ENCODE results near the genes OR1N1, OR1Q1 and OR1L1.

DNA sequence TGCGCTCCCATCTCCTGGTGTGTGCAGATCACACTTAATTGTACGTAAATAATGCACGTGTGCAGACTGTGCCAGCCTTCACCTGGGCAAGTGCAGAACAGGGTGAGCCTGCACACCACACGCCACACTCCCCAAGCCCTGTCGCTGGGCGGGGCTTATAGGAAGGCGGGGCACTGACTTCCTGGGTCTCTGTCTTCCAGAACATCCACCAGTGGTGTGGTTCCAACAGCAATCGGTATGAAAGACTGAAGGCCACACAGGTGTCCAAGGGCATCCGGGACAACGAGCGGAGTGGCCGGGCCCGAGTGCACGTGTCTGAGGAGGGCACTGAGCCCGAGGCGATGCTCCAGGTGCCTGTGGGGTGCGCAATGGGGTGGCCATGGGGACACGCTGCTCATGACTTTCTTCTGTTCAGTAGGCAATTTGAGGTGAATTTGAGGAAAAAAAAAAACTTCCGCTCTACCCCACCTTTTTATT, 44.2 kb downstream of the GSN start:
- PRO-cap = no peak

DNA sequence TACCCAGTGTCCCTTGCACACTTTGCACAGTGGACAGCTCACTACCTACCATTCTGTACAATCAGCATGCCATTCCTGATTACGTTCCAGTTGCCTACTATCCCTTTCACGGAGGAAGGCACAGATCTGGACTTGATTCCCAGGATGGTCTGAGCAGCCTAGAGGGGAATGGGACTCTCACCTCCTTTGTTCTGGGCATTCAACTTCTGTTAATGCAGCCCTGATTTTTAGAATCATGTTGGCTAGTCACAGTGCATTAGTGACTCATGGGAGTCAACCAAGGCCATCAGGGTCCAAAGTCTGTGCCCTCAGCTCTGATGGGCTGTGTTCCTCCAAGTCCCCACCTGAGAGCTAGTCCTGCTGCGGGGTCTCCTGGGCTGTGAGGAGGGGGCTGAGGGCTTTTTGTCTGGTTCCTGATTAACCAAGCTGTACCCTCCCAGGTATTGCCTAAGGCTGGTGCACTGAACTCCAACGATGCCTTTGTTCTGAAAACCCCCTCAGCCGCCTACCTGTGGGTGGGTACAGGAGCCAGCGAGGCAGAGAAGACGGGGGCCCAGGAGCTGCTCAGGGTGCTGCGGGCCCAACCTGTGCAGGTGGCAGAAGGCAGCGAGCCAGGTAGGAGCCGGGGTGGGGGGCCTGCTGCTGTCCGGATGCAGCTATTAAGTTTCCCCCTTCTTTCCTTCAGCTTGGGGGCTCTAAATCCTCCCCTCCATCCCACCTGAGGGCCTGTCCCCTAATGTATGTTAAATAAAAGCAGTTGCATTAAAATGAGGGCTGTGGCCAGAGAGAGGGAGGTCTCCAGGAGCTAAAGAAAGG, 43.0 kb downstream of the STOM start:
- PRO-cap = no peak

GRCh38 chr9:121474172-121474629, 25.4 kb downstream of the GGTA1 start:
- PRO-cap = no peak

DNA sequence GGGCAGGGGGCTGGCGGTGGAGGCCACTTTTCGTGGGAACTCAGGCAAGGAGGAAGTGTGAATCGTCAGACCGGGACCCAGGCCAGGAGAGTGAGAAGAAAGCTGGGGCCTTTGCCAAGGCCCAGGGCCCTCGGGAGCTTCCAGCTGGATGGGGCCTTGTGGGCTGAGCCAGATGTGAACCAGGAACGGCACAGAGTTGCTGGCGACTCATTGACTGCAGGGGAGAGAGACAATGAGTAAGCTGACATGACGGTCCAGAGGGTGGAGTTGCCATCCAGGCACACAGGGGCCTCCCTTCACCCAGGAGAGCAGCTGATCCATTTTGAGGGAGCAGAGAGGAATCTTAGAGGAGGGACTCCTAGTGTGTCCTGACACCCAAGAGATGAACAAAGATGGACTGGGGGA, 30.1 kb upstream of the GGTA1 start:
- PRO-cap = no peak

DNA sequence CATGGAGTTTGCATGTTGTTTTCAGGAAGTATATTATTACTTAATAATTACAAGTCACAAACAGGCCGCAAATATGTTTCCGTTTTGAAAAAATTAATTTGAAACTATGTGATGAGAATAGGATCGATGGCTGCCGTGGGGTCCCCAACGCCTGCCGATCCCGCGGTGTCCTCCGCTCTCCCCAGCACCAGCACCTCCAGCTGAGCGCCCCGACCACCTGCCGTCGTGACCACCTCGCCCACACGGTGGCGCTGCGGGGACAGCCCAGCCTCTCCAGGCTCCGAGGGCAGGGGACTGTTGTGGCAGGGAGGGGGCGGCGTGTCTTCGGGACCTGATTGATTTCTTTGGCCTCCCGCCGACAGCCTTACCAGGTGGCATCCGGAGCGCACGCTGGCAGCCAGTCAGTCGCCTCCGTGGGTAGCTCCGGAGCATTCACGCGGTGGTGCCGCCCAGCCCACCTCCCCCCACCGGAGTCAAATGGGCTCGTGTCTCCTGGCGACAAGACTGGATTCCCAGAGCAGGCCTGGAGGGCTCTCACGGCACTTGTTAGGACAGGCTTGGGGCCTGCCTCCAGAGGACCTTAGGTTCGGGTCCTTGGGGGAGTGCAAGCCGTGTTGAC, 50.9 kb upstream of the GGTA1 start:
- PRO-cap = no peak

DNA sequence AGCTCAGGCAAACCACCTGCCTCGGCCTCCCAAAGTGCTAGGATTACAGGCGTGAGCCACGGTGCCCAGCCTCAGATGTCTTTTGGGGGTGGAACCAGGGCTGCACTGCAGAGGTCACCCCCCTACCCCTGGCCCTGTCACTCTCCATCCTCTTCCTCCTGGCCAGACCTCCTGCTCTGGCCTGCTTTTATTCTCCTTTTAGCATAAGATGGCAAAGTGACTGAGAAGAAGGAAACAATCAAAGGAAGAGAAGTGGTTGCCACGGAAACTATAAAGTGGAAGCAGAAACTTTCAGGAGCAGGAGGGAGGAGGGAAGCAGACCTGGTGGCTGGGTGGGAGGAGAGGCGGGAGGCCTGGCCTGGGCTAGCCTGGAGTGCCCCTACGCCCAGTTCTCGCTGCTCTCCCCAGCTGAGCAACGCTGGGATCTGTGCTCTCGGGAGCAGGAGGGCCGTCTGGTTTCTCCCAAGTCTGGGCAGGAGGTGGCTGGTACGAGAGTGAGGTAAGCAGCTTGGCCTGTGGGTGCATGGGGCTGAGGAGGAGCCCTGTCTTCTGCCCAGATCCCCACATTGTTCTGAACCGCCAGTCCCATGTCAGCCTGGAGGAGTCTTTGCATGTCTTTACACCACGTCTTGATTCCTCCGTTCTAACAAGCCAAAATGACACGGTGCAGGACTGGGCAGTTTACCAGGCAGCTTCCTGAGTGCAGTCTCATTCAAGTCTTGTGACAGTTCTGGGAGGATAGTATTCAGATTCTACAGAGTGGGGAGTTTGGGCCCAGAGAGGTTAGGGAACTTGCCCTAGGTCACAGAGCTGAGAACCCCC, 15.1 kb upstream of the DAB2IP start:
- PRO-cap = no peak

- PRO-cap = no peak
These were observed 87.5 kb downstream of the DAB2IP start for GRCh38 chr9:121738702-121739611.

- PRO-cap = unidirectional peak, plus-strand start at chr9:121884799
These were observed 208.5 kb downstream of the TTLL11 start for GRCh38 chr9:121884686-121884896.

DNA sequence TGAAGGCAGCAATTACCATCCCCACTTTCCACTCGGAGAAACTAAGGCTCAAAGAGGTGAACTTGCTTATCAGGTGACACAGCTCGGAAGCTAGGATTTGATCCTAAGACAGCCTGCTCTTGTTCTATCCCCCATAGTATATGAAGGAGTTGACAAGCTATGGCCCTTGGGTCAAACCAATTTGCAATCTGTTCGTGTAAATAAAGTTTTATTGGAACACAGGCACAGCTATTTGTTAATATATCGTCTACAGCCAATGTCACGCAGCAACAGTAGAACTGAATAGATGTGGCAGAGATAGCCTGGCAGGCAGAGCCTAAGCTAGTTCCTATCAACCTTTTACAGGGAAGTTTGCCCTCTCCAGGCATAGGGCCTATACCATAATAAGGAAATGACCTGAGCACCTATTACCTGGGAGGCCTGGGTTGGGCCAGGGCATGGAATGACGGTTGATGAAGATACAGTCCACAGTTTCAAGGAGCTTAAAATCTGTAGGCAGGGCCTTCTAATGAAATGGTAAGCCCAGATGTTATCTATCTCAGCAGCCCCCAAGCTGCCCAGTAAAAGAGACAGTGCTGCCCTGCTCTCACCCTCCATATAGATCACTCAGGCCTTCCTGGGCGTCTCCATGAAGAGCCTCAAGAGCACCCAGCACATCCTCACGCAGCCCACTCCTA, 179.0 kb downstream of the TTLL11 start:
- PRO-cap = bidirectional peak, plus-strand start at position 438 of the sequence, minus-strand start at position 277 of the sequence

- PRO-cap = no peak
These were observed 77.8 kb downstream of the TTLL11 start for GRCh38 chr9:122015304-122015669.

GRCh38 chr9:122115857-122116633, 22.9 kb upstream of the TTLL11 start:
- PRO-cap = no peak

- PRO-cap = unidirectional peak, minus-strand start at chr9:122214056
These were observed 15.0 kb downstream of the LHX6 start for GRCh38 chr9:122213335-122214599.

GRCh38 chr9:122291488-122292078, 26.9 kb downstream of the MRRF start:
- PRO-cap = no peak

- PRO-cap = no peak
These were observed 5.2 kb downstream of the PTGS1 start for GRCh38 chr9:122376011-122376345.

GRCh38 chr9:122464884-122465369, 12.8 kb downstream of the OR1J1 start:
- PRO-cap = no peak

DNA sequence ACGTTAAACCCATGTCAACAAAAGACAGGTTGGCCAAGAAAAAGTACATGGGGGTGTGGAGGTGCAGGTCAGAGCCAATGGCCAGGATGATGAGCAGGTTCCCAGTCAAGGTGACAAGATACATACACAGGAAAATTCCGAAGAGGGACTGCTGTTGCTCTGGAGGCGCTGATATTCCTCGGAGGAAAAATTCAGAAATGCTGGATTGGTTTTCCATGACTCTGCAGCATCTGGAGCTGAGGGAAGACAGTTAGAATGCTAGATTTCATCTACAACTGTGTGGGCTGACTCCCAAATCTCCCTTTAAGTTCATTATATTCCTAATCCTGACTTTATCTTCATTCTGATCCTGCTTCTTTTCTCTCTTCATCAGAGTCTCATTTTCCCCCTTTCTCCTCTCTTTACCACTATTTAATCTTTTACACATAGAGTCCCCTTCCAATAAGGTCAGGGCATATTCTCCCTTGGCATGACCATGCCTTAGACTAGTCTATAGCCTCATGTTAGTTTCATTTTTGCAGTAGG, at the start of gene OR1N1:
Gene OR1N1 (minus strand): TSS at position 217 of the 525 bp plus-strand sequence.
- PRO-cap = no peak

DNA sequence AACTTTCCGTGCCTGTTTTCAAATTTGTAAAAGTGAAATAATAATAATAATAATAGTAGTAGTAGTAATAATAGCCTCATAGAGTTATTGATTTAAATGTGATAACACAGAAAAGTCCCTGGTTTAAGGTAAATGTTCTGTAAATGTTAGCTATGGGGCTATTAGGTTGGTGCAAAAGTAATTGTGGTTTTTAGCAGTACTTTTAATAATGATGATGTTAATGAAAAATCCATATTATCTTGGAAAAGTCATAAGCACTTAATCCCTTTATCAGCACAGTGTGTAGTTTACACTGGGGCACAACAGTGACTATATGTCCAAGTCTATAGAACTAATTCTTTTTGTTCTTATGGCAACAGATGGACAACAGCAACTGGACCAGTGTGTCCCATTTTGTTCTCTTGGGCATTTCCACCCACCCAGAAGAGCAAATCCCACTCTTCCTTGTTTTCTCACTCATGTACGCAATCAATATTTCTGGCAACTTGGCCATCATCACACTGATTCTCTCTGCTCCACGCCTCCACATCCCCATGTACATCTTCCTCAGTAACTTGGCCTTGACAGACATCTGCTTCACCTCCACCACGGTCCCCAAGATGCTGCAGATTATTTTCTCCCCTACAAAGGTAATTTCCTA, at the start of gene OR1Q1:
Gene OR1Q1 (plus strand): TSS at position 360 of the 640 bp plus-strand sequence.
- PRO-cap = no peak

DNA sequence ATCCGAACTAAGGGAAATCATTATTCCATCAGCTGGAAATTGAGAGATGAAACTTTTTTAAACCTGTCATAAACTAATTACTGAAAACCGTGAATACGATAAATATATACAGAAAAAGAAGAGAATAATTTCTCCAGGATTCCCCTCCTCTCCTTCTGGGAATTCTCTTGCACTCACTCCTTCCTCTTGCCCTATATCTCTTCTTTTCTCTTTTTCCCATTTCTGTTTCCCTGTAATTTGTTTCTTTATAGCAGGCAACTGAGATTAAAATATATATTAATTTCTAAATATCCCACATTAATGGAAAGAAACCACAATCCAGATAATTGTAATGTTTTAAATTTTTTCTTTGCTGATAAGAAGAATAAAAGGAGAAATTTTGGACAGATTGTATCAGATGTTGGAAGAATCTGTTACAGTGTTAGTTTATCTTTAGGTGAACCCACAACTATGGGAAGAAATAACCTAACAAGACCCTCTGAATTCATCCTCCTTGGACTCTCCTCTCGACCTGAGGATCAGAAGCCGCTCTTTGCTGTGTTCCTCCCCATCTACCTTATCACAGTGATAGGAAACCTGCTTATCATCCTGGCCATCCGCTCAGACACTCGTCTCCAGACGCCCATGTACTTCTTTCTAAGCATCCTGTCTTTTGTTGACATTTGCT, at the start of gene OR1L1:
Gene OR1L1 (plus strand): TSS at position 451 of the 667 bp plus-strand sequence.
- PRO-cap = no peak

DNA sequence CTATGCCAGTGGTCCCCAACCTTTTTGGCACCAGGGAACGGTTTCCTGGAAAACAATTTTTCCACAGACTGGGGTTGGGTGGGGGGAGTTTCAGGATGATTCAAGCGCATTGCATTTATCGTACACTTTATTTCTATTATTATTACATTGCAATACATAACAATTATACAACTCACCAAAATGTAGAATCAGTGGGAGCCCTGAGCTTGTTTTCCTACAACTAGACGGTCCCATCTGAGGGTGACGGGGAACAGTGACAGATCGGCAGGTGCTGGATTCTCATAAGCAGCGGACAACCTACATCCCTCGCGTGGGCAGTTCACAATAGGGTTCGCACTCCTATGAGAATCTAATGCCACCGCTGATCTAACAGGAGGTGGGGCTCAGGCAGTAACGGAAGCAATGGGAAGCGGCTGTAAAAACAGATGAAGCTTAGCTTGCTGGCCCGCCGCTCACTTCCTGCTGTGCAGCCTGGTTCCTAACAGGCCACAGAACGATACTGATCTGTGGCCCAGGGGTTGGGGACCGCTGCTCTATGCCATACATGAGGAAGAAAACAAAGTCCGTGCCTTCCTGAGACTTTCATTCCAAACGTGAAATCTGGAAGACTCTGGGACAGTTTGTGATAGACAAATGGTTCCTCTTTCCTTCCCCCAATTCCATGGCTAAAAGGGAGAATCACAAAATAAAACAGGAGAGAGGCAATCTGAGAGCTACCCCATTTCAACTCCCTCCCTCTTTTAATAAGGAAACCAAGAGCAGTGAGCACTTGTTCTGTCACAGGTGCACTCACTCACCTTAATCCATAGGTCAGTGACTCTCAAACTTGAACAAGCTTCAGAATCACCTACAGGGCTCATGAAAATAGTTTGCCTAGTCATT, 12.2 kb downstream of the PDCL start:
- PRO-cap = unidirectional peak, plus-strand start at position 424 of the sequence

DNA sequence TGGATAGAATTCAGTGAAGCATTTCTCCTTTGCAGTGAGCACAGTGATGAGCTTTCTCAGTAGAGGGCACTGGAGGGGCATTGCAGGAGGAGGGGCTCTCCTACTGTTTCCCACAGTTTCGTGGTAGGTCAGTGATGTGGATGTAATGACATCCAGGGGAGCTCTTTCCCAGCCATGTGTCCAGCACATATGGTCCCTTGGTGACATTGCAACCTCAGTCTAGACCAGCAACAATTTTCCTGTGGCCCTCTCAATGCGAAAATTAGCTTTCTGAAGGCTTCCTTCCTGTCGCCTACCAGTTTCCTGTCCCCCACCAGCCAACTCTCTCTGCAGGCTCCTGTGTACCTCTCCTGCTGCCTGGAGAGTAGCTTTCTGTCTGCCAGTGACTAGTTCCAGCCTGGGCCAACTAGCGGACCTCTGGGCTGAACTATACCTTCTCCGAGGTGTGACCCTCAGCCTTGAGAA, 7.0 kb upstream of the PDCL start:
- PRO-cap = no peak